Thoracic aorta endothelial cell (primary cell): ENCODE measurements around a stretch of chr17.

DNA sequence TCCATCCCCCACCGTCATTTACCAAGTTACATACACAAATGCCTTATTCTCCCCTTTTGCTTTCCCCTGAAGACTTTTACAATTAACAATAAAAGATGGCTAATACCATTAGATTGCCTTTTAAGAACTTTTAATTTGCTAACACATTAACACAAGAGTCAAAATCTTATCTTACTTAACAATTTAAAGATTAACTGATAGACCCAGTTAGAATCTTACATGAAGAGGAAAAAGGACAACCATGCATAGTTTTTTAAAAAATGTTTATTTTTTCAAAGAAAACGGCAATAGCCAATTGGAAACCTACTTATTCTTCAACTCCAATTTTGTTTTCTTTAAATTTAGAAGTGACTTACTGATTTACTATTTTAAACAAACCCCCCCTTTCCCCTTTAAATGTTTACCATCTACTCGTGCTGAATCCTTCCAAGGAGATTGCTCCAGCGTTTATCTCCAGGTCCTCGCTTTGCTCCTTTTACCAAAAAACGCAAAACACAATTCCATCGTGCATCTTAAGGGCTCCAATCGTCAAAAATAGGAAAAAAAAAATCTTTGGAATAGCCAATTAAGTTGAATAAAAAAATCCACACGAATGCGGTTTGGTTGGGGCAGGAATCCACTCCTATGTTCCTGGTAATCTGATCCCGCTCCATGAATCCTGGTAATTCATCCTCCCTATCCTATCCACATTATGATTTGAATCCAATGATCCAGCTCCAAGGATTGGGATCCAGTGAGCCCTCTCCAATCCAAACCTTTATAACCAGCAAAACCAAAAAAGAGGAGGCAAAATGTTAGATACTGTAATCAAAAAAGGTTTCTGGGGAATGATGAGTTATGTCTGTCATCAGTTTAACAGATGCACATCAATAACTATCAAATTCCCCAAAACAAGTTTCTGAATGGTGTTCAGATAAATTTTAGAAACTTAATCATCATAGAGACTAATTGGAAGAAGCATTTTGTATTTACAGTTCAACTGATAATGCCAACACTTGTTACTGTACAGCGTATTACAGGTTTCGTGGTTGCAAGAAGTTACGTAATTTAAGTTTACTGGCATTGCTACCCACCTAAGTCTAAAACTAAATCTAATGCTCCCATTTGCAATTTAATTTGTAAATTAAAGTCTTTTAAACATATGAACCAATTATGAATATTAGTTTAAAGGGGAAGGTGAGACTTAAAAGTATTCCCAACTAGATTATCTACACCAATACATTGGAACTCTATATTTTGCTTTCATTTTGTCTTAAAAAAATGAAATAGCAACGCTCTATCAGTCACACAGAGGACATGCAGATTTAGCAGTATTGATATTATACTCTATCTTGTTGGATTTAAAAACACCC, 3.3 kb downstream of the SRSF1 start:
- CAGE, long polyA plus RNA = no peak

- CAGE, long polyA plus RNA = no peak
Measured at GRCh38 chr17:58091610-58092401, 8.6 kb downstream of the DYNLL2 start.

GRCh38 chr17:58249302-58250113, 11.1 kb downstream of the LPO start:
- CAGE, long polyA plus RNA = no peak

GRCh38 chr17:58327746-58328424, 710 bp downstream of the TSPOAP1 start:
- CAGE, long polyA plus RNA = no peak

- CAGE, long polyA plus RNA = no peak
Measured at GRCh38 chr17:58332560-58333024, 4.0 kb upstream of the TSPOAP1 start.

DNA sequence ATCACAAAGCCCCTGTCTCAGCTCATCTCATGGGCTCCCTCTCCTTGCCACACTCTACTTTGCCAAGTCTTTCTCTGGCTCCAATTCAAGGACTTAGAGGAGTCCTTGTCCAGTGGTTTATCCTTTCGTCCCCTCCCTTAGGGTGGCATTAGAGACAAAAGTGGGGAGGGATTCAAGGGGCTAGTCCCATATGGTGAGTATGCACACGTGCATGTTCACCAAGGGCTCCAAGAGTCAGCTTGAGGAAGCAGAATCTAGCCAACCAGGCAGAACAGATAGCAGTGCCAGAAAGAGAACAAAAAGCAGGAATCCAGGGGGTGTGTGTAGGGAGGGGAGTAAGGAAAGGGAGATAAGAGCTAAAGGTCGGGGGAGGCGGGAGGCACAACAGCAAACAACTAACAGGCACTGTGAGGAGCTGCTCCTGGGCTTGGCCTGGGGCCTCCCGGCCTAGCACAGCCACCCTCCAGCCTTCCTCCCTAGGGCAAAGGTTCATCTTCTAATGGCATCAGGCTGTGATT, 12.2 kb upstream of the SUPT4H1 start:
- CAGE, long polyA plus RNA = no peak

DNA sequence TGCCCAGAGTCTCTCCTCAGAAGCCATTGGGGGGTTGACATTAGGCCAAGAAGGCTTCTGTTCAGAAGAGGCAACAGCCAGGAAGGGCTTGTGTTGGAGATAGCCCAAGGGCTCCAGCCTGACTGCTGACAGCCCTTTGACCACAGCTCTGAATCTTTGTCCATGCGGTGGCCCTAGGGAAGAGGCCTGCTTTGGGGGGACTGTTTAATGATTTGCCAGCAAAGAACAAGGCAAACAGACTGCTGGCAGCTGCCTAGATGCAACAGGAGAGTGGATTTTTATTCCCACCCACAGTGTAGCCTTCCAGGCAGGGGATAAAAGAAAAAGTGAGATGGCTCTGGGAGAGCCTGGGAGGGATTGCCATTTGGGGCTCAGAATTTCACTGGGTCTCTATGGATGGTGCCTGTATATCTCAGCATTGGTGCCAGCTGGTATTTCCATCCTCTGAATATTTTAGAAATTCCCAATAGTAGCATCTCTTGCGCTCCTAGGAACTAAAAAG, 29.3 kb upstream of the SUPT4H1 start:
- CAGE, long polyA plus RNA = no peak

- CAGE, long polyA plus RNA = no peak
Measured at GRCh38 chr17:58487420-58488165, 615 bp downstream of the HSF5 start.

- CAGE, long polyA plus RNA = no peak
Measured at GRCh38 chr17:58631103-58632257, 60.4 kb downstream of the IGBP1C start.

DNA sequence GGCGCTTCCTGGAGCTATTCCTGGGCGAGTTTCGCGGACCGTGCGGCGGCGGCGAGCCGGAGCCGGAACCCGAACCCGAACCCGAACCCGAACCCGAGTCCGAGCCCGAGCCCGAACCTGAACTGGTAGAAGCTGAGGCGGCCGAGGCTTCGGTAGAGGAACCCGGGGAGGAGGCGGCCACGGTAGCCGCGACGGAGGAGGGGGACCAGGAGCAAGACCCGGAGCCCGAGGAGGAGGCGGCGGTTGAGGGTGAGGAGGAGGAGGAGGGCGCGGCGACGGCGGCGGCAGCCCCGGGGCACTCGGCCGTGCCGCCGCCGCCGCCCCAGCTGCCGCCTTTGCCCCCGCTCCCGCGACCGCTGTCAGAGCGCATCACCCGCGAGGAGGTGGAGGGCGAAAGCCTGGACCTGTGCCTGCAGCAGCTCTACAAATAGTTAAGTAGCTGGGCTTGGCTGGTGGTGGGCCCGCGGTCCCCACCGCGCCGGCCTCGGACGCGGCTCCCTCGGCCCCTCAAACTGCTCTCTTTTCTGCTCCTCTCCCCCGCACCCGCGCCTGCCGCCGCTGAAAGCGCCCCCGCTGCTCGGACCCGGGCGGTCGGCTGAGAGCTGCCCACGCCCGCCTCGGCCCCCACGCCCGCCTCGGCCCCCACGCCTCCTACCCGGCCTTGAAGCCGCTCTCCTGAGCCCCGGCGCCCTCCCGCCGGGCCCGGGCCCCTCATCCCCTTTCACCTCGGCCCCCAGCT, 547 bp downstream of the PPM1E start:
- CAGE, long polyA plus RNA = no peak

DNA sequence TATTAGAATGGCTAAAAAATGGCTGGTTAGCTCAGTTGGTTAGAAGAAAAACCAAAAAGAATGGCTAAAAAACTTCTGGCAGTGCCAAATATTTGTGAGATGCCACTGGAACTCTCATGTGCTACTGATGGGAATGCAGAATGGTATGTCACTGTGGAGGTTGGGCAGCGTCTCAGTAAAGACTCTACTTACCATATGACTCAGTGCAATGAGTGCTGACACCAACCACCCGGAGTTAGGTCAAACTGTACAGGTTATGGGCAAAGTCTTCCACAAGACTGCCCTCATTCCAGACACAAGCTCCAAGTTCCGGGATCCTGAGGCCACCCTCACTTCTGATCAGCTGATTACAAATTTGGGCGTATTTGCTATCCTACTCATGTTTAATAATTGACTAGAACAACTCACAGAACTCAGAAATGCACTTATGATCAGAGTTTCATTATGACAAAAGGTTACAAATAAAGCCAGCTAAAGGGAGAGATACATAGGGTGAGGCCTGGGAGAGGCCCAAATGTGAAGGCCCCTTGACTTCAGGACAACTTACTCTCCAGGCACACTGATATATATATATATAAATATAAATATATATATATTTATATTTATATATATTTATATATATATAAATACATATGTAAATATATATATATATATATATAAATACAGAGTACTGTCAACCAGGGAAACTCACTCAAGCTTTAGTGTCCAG, 114.8 kb downstream of the TRIM37 start:
- CAGE, long polyA plus RNA = no peak

DNA sequence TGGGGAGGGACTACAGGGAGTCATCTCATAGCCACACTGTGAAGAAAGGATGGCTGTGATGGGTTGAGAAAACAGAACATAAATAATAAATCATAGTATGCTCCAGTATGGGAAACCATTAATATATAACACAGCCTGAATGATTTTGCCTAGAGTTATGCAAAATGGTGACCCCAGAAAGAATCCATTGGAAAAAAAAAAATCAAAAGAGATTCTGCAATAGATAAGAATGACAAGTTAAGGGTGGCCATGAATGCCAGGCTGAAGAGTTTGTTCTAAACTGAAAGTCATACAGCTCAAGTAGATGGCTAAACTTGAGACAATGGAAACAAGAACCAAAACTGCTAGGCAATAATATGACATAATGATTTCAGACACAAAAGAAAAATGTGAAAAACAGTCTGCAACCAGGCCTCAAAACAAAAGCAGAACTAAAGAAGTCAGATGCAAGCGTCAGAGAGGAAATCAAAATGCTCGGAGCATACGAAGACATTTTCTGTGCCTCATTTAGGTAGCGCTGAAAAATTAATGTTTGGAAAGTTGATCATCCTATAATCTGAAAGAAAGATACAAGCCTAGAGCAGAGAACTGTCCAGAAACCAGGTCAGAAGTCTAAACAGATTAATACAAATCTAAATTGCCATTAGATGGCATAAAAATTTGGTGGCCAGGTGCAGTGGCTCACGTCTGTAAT, 54.4 kb upstream of the YPEL2 start:
- CAGE, long polyA plus RNA = no peak

- CAGE, long polyA plus RNA = no peak
Measured at GRCh38 chr17:59329367-59330129, 1.9 kb upstream of the YPEL2 start.

GRCh38 chr17:59427887-59428469, 96.5 kb downstream of the YPEL2 start:
- CAGE, long polyA plus RNA = no peak

DNA sequence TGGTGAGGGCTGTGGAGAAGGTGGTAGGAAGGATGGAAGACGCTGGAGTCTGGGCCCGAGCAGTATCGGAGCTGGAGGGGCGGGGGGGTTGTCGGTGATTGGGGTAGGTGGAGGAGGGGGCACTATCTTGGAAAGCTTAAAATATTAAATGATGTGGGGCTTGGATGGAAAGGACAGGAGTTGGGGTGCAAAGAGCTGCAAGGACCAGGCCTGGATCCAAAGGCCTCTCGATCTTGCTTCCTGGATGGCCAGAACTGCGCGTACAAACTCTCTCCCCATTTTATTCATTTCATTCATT, 446 bp downstream of the CLTC start:
- CAGE, long polyA plus RNA = no peak

GRCh38 chr17:59647954-59648605, 28.4 kb downstream of the CLTC start:
- CAGE, long polyA plus RNA = no peak

DNA sequence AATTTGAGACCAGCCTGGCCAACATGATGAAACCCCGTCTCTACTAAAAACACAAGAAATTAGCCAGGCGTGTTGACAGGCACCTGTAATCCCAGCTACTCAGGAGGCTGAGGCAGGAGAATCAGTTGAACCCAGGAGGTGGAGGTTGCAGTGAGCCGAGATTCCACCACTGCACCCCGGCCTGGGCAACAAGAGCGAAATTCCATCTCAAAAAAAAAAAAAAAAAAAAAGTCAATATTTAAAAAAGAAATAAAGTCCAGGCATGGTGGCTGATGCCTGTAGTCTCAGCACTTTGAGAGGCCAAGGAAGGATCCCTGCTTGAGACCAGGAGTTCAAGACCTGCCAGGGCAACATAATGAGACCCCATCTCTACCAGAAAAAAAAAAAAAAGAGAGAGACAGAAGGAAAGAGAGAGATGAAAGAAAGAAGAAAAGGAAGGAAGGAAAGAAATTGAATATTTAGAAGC, 36.8 kb downstream of the VMP1 start:
- CAGE, long polyA plus RNA = no peak

GRCh38 chr17:59839671-59840339, 52.9 kb downstream of the TUBD1 start:
- CAGE, long polyA plus RNA = no peak

GRCh38 chr17:59840340-59840560, 52.5 kb downstream of the TUBD1 start:
- CAGE, long polyA plus RNA = no peak

DNA sequence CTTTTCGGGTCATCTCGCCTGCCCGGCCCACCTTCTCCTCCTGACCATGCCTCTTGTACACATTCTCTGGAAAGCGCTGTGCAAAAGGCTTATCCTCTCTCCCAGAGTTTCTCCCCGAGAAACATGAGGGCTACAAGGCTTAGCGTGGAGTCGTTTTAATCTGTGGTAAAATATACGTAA, 755 bp upstream of the USP32 start:
- CAGE, long polyA plus RNA = no peak